Right lobe of liver (tissue), 4 donors: Measurements from ENCODE around the gene ADRA2B.

DNA sequence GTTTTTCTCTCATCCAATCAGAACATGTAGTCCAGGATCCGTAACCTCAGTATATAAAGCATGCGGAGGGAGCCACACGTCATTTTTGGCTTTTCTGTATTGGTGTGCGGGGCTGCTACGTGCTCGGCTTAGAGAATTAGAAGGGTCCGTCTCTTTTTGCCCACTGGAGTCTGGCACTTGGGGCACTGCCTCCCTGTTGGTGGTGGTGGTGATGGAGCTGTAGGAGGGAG is 76.2 kb downstream of the TEKT4 start:
- PRO-cap, 4 experiments, result no peak in any of the 4 experiments
- RAMPAGE, long total RNA, 2 experiments, result no peak in any of the 2 experiments

GRCh38 chr2:95109684-95110164 is 11.9 kb downstream of the MRPS5 start:
- PRO-cap, 4 experiments, result no peak in any of the 4 experiments
- RAMPAGE, long total RNA, 2 experiments, result no peak in any of the 2 experiments

GRCh38 chr2:95115515-95115769 is 6.2 kb downstream of the MRPS5 start:
- PRO-cap, 4 experiments, result peak in 4 of 4 experiments; most common plus-strand start chr2:95115575 (in 4)
- RAMPAGE, long total RNA, 2 experiments, result no peak in any of the 2 experiments

- PRO-cap, 4 experiments, result no peak in any of the 4 experiments
- RAMPAGE, long total RNA, 2 experiments, result no peak in any of the 2 experiments
These were observed 3.5 kb upstream of the KCNIP3 start for GRCh38 chr2:95293551-95294070.

GRCh38 chr2:95434377-95435091 is 32.0 kb downstream of the FAHD2A start:
- PRO-cap, 4 experiments, result no peak in any of the 4 experiments
- RAMPAGE, long total RNA, 2 experiments, result no peak in any of the 2 experiments

GRCh38 chr2:95682500-95683417 is 91.0 kb downstream of the TRIM43 start:
- PRO-cap, 4 experiments, result peak in 4 of 4 experiments; most common plus-strand start chr2:95682777 (in 4); most common minus-strand start chr2:95682643 (in 4)
- RAMPAGE, long total RNA, 2 experiments, result no peak in any of the 2 experiments

- PRO-cap, 4 experiments, result no peak in any of the 4 experiments
- RAMPAGE, long total RNA, 2 experiments, result no peak in any of the 2 experiments
These were observed 33.2 kb downstream of the ADRA2B start for GRCh38 chr2:96083215-96083622.

DNA sequence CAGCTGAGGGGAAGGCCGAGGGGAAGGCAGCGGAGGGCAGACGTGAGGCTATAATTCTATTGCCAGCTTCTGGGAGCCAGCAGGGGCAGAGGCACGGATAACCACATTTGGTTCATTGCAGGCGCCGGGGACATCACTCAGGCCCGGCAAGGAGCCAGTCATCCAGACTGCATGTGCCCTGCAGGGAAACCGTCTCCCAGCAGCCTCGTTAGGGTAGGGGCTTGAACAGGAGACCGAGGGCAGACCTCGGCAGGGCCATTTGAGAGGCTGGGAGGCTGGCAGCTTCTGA is 24.9 kb downstream of the ADRA2B start:
- PRO-cap, 4 experiments, result no peak in any of the 4 experiments
- RAMPAGE, long total RNA, 2 experiments, result no peak in any of the 2 experiments

GRCh38 chr2:96116202-96117377 is at the start of gene ADRA2B:
Gene ADRA2B, minus strand, starts transcription at chr2:96116571.
- PRO-cap, 4 experiments, result peak in 4 of 4 experiments; most common plus-strand start chr2:96116631 (in 2); most common minus-strand start chr2:96116571 (in 3)
- RAMPAGE, long total RNA, 2 experiments, result start-site peak on the minus strand in 1 of 2 experiments, at chr2:96116551-96116571 at its widest, 36 reads per replicate

- PRO-cap, 4 experiments, result no peak in any of the 4 experiments
- RAMPAGE, long total RNA, 2 experiments, result no peak in any of the 2 experiments
These were observed 24.3 kb downstream of the STARD7 start for GRCh38 chr2:96184094-96184878.

DNA sequence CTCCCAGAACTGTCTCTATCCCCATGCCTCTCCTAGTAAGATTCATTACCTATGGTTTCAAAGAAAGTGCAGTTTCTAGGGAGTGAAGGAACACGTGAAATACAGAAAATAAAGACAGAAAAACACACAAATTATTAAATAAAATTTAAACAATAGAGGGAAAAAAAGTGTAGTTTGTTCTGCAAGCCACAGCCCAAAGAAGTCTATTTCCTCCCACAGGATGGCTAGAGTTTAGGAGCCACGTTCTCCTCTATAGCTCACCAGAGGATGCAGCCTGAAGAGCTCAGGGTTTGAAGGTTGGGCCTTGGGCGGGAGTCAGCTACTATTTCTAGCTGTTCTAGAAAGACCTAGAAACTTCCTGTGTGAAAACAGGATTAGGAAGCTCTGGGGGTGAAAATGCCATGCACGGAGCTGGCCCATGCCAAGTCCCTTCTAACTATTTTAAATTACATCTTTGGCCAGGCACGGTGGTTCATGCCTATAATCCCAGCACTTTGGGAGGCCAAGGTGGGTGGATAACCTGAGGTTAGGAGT is 14.9 kb downstream of the TMEM127 start:
- PRO-cap, 4 experiments, result no peak in any of the 4 experiments
- RAMPAGE, long total RNA, 2 experiments, result no peak in any of the 2 experiments

DNA sequence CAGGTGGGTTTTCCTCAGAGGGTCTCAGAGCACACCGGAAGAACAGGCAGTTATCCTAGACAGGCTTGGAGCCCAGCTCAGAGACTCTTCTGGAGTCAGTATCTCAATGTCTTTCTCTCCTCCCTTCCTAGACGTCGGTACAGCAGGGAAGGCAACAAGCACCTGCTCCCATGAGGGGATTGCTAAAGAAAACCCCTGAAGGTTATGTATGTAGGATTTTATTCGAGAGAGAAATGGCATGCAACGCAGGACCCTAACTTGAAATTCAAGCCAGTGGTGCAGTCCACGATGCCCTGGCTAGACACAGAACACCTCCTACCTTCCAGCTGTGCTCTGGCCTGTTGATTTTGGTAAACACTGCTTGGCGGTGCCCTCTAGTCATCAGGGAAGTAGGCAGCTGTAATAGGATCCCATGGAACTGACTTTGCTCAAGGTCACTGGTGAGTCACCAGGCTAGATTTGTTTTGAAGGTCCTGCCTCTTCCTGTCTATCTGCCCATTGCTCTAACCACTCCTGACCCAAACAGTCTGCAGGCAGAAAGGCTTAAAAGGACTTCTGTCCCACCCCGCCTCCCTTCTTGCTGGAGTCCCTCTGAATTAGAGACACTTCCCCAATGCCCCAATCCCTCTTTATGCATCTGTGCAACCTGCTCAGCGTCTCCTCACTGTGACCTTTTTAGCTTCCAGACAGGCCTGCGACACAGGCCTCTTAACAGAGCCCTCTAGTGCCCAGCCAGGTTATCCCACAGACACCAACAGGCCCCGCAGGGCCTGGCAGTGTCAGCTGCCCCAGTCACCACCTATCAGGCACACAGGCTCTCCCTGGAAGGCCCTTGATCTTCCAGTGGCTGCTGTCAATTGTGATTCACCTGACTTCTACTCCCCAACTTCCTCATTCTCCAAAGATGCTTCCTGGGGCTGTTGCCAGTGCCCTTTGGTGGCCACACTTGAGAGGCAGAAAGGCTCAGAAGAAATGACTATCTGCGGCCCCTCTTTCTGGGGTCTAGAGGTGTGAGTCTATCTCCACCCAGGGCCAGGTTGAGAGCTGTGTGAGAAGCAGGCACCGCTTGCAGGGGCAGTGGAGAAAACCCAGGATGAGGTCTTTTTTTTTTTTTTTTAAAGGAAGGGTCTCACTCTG is 5.3 kb downstream of the TMEM127 start:
- PRO-cap, 4 experiments, result peak in 4 of 4 experiments; most common plus-strand start position 525 of the sequence (in 2); most common minus-strand start position 349 of the sequence (in 4)
- RAMPAGE, long total RNA, 2 experiments, result no peak in any of the 2 experiments

DNA sequence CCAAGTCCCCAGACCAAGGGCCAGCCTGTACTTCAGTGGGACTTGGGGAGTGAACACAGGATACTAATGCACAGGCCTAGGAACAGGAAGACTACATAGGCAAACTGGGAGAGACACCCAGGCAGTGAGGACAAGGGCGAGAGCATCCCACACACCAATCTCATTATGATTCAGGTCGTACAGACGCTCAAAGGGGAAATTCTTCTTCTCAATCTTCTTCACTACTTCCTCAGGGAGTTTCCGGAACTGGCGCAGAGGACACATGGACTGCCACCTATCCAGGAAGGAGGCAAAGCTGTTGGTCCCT is 18.1 kb downstream of the SNRNP200 start:
- PRO-cap, 4 experiments, result peak in 2 of 4 experiments; most common minus-strand start position 162 of the sequence (in 2)
- RAMPAGE, long total RNA, 2 experiments, result no peak in any of the 2 experiments

GRCh38 chr2:96556428-96557424 is 20.2 kb downstream of the ARID5A start:
- PRO-cap, 4 experiments, result peak in 2 of 4 experiments; most common plus-strand start chr2:96557108 (in 1); most common minus-strand start chr2:96556930 (in 2)
- RAMPAGE, long total RNA, 2 experiments, result no peak in any of the 2 experiments

DNA sequence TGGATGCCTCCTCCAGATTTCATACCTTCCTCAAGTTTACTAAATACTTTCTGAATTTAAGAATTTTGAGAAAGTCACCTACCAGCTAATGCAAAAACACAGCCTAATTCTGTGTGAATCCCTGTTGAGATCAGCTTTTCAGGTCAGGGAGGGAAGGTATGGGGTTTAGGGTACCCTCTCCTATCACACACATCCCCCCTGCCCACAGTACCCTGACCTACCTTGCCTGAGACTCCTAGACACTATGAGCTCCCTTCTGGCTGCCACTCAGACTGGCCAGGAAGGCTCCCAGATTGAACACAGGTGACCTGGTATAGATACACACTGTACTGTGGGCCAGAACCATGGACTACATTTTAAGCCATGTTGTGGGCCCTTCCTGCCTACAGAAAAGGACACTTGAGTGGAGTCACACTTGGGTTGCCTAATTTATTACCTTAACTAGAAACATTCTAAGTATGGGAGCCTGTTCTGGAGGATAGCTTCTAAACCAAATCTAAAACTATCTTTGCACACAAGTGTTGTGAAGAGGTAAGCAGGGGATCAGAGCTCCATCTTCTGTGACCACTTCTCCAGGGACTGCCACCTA is 44.2 kb downstream of the KANSL3 start:
- PRO-cap, 4 experiments, result no peak in any of the 4 experiments
- RAMPAGE, long total RNA, 2 experiments, result start-site peak on the minus strand in 1 of 2 experiments, centred at position 242 of the sequence, 35 reads per replicate

DNA sequence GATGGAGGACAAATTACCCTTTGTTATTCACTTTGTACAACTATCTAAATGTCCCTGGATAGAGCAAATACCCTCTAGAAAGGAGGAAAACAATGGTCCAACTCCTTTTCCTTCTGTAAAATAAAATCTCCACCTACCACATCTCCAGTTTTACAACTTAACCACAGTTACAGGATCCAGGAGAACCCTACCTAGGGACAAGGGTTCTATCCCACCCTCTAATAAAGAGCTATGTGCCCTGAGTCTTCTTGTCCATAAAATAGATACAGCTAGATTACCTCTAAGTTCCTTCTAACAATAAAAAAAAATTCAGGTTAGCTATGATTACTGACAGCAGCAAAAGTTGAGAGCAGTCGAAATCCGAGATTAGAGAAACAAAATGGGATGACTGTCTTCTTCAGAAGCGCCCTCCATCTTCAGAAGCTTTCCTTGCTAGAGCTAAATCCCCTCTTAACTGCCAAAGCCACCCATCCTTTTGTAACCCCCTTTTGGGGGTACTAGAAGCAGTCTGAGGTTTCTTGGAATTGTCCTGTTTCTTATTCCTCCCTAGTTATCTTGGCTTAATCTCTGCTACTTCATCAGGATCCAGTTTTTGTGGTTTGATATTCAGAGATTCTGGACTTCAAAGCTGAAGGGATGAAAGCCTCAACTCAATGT is 14.5 kb downstream of the KANSL3 start:
- PRO-cap, 4 experiments, result no peak in any of the 4 experiments
- RAMPAGE, long total RNA, 2 experiments, result no peak in any of the 2 experiments

DNA sequence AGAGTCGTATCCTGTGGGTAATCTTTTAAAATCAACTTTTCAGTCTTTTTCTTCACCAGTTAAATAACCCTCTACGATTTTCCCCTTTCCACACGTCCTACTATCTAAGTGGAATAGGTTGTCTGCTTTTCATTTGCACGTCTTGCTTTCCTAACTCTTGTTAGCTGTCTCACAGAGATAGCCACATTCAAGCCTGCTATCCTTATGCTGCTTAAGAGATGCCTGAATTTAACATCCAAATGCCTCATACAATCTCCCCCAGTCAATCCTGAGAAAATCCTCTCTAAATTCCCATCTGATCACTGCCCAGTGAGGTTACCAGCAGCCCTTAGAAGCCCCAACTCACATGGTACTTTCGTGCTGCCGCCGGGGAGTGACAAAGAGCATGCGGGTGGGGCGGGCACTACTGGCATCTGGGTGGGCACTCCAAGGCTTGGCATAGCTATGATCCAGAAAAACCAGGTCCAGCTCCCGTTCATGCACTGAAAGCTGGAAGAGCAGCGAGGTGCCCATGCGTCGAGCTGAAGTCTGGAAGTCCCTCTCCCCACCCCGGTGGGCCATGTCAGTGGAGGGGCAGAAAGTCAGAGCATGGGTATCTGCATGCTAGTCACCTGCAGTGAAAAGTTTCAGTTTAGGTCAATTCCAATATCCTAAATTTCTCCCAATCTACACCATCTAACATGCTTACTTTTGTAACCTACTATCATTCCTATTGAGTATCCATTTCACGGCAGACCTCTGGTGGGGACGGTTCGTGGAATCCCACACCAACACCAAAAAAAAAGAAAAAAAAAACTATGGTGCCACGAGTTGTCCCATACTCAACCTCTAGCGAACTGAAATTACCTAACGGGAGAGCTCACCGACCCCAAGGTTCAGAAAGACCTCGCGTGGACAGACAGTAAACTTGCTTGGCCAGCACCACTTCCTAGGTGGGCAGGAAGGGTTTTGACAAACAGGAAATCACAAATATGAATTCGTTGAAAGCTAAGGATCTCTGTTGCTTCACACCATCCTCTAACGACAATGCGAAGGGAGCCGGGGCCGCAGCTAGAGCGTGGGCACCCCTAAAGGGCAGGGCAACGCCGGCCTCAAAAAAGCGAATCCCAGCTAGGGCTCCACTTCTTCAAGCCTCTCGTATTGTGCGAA is 1.2 kb downstream of the KANSL3 start:
- PRO-cap, 4 experiments, result peak in 3 of 4 experiments; most common plus-strand start position 1,020 of the sequence (in 2); most common minus-strand start position 838 of the sequence (in 1)
- RAMPAGE, long total RNA, 2 experiments, result start-site peak on the minus strand in 1 of 2 experiments, centred at position 467 of the sequence, 36 reads per replicate

GRCh38 chr2:96761656-96762332 is 1.1 kb downstream of the CNNM4 start:
- PRO-cap, 4 experiments, result no peak in any of the 4 experiments
- RAMPAGE, long total RNA, 2 experiments, result no peak in any of the 2 experiments

GRCh38 chr2:96767920-96768741 is 7.4 kb downstream of the CNNM4 start:
- PRO-cap, 4 experiments, result no peak in any of the 4 experiments
- RAMPAGE, long total RNA, 2 experiments, result no peak in any of the 2 experiments

DNA sequence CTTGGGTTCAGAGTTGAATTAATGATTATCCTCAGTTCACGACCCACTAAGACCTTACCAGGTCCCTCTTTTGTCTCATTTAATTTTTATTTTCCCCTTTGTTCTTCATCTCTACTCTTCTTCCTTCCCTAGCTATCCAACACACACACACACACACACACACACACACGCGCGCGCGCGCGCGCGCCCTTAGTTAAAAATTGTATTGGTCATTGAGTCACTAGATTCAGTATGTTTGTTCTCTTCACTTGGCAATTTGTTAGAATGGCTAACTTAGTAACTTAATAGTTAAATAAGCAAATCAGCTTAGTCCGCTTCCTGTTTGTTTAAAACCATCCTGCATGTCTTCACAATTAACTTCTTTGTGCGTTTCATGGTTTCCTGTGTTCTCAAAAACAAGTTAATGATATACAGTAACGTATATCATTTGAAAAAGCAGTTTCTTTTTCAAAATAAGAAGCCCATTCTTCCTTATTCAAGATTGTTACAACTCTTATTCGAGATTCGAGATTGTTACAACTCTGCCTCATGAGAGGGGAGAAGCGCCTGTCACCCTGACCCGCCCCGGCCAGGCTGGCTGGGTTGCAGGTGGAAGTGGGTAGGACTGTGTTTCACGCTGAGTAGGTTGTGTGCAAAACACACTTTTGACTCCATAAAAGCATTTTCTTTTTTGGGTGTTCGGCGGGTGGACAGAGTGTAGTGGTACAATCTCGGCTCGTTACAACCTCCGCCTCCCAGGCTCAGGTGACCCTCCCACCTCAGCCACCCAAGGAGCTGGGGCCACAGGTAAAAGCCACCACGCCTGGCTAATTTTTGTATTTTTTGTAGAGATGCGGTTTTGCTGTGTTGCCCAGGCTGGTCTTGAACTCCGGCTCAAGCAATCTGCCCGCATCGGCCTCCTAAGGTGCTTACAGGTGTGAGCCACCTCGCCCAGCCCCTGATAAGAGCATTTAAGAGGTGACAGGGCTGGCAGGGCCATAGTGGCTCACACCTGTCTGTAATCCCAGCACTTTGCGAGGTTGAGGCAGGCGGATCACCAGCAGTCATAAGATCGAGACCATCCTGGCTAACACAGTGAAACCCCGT is 9.4 kb upstream of the CNNM3 start:
- PRO-cap, 4 experiments, result peak in 1 of 4 experiments; most common minus-strand start position 575 of the sequence (in 1)
- RAMPAGE, long total RNA, 2 experiments, result no peak in any of the 2 experiments